ENCODE results near the genes SGCG and SACS.

DNA sequence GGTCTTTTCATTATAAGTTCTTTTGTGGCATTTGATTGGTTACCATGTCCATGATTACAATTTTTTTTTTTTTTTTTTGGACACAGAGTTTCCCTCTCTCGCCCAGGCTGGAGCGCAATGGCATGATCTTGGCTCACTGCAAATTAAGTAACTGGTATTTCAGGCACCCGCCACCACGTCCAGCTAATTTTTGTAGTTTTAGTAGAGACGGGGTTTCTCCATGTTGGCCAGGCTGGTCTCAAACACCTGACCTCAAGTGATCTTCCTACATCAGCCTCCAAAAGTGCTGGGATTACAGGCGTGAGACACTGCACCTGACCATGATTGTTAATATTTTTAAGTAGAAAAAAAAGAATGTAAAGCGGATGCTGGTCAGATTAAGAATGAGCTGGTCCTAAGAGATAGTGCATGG is 37.8 kb downstream of the MRPL57 start:
- RAMPAGE, long total RNA: no peak
- RRBS: no CpG with 5 or more reads among the region's 7 CpGs

- RAMPAGE, long total RNA: no peak
- RRBS: 19% methylated on average over 5 of the region's 37 CpGs
Observed at GRCh38 chr13:21318850-21319321, 140.2 kb downstream of the ZDHHC20 start.

DNA sequence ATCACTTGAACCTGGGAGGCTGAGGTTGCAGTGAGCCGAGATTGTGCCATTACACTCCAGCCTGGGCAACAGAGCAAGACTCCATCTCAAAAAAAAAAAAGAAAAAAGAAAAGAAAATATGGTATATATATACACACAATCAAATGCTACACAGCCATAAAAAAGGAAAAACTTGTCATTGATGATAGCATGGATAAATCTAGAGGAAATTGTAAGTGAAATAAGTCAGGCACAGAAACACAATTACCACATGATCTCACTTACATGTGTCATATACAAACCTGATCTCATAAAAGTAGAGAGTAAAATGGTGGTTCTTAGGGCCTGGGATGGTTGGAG is 396.0 kb upstream of the SGCG start:
- RAMPAGE, long total RNA: no peak
- RRBS: no CpG with 5 or more reads among the region's 1 CpG

DNA sequence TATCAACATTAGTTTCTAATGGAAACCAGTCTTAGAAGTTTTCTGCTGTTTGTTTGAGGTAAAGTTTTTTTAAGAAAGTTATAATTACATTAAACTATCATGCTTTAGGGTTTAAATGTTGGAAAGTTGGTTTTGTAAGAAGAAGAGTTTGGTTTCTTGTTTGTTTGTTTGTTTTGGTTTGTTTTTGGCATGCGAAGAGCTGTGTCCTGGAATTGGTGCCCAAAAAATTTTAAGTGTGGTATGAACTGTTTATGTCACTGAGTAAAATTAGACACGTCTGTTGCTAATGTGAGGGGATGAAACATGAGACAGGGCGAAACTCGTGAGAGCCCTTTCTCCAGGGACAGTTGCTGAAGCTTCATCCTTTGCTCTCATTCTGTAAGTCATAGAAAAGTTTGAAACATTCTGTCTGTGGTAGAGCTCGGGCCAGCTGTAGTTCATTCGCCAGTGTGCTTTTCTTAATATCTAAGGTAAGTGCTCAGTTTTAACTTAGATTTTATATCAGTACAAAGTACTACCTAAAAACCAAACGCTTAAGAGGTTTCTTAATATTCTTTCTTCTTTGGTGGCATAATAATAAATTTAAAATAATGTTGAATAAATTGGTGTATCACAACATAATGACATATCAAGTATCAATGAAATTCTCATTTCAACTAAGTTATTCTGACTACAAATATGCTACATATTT is at the start of gene SGCG:
TSS of gene SGCG (plus strand) at position 374 of the 691 bp plus-strand sequence.
- RAMPAGE, long total RNA: no peak
- RRBS: no CpG with 5 or more reads among the region's 7 CpGs

DNA sequence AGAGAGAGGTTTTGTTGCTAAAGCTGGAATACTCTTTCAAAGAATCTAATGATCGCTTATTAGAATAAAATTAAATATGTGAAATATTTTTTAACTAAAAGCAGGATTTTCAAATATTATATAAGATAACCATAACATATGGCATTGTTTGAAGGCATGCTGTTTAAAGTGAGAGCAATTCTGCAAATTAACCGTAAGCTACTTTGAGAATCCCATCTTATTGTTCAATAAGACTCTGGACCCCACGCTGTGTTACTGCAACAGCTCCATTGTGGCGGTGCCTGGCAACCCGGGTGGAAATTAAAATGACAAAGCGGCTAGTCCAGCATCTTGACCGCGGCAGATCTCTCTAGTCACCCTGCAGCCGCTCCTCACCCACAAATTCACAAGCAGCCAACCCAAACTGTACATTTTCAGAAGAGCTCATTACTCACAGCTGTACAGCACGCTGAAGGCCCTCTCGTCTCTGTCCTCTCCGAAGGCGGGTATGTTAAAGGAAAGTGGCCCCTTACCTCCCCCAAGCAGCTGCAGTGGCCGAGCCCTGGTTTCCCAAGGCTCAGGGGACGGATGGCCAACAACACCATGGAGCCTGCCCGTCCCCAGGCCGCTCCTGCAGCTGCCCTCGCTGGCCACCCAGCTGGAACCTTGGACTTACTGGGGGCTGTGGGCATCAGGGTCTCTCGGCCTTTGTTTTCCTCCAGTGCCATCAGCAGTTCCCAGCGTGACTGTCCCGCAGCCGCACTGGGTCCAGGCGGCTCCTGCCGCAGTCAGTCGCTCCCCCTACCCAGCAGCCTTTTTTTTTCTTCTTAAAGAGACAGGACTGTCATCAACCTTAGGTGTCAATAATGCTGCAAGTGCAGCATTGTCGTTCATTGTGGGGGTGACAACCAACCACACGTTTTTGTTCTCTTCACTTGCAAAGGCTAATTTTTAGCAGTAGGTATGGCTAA is at the start of gene SACS:
TSS of gene SACS (minus strand) at position 743 of the 950 bp plus-strand sequence.
- RAMPAGE, long total RNA: no peak
- RRBS: no CpG with 5 or more reads among the region's 27 CpGs

- RAMPAGE, long total RNA: no peak
- RRBS: 12% methylated on average over 3 of the region's 11 CpGs
Observed at GRCh38 chr13:23467019-23467562, 33.6 kb upstream of the SACS start.

GRCh38 chr13:23470707-23471048 is 37.2 kb upstream of the SACS start:
- RAMPAGE, long total RNA: no peak
- RRBS: no CpG with 5 or more reads among the region's 2 CpGs

- RAMPAGE, long total RNA: no peak
- RRBS: no CpG with 5 or more reads among the region's 4 CpGs
Observed at GRCh38 chr13:23491475-23491905, 58.0 kb upstream of the SACS start.

DNA sequence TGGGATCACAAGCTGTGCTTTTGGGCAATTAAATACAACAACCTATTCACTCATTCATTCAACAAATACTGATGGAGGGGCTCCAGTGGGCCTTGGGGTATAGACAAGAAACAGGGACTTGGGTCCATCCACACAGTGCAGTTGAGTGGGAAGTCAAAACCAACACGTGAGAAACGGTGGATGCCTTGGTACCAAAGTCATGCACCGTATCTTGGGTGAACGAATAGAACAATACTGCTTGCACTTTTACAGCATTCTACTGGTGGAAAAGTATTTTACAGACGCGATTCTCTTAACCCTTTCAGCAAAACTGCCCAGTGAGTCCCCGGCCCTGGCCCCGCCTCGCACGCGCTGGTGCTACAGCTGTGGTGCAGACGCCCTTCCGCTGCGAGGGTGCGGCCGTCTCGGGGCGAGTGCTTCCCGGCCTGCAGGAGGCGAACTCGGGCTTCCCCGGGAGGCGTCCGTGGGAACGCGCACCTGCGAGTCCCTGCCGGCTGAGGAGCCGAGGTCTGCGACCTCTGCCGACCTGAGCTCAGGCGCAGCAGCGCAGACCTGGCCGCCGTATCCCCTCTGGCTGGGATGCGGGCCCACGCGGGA is 8.3 kb downstream of the TNFRSF19 start:
- RAMPAGE, long total RNA: no peak
- RRBS: under 1% methylated on average over 18 of the region's 38 CpGs

DNA sequence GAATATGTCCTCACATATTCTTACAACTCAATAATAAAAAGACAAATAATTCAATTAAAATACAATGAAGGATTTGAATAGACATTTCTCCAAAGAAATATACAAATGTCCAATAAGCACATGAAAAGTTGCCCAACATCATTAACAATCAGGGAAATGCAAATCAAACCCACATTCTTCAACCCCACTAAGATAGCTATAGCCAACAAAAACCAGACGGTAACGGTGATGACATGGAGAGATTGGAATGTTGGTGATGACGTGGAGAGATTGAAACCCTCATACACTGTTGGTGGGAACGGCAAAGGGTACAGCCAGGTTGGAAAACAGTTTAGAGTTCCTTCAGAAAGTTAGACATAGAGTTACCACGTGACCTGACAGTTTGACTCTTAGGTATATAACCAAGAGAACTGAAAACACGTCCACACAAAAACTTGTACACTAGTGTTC is 48.1 kb downstream of the TNFRSF19 start:
- RAMPAGE, long total RNA: no peak
- RRBS: no CpG with 5 or more reads among the region's 6 CpGs

GRCh38 chr13:23703019-23703573 is 132.9 kb downstream of the TNFRSF19 start:
- RAMPAGE, long total RNA: no peak
- RRBS: no CpG with 5 or more reads among the region's 7 CpGs

DNA sequence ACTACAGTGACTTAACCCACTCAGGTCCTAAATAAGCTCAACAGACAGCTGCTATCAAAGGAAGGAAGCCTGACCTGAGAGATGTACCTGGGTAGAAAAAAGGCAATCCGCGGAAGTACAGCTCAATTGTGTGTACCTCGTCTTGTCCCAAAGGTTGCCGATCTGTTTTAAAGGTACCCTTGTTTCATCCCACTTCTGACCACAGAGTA is 77.6 kb upstream of the MIPEP start:
- RAMPAGE, long total RNA: no peak
- RRBS: no CpG with 5 or more reads among the region's 4 CpGs

DNA sequence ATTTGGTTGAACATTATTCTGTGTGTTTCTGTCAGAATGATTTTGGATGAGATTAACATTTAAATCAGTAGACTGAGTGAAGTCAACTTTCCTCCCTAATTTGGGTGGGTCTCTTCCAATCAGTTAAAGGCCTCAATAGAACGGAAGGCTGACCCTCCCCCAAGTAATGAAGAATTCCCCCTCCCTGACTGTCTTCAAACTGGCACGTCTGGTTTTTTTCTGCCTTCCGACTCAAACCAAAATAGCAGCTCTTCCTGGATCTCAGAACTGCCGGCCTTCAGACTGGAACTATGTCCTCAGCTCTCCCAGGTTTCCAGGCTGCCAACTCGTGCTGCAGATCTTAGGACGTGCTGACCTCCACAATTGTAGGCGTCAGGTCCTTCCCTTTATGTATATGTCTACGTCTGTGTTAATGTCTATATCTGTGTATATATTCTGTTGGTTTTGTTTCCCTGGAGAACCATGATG is 89.9 kb upstream of the SPATA13 start:
- RAMPAGE, long total RNA: no peak
- RRBS: no CpG with 5 or more reads among the region's 8 CpGs

GRCh38 chr13:24075895-24076576 is 84.5 kb upstream of the SPATA13 start:
- RAMPAGE, long total RNA: no peak
- RRBS: no CpG with 5 or more reads among the region's 9 CpGs

DNA sequence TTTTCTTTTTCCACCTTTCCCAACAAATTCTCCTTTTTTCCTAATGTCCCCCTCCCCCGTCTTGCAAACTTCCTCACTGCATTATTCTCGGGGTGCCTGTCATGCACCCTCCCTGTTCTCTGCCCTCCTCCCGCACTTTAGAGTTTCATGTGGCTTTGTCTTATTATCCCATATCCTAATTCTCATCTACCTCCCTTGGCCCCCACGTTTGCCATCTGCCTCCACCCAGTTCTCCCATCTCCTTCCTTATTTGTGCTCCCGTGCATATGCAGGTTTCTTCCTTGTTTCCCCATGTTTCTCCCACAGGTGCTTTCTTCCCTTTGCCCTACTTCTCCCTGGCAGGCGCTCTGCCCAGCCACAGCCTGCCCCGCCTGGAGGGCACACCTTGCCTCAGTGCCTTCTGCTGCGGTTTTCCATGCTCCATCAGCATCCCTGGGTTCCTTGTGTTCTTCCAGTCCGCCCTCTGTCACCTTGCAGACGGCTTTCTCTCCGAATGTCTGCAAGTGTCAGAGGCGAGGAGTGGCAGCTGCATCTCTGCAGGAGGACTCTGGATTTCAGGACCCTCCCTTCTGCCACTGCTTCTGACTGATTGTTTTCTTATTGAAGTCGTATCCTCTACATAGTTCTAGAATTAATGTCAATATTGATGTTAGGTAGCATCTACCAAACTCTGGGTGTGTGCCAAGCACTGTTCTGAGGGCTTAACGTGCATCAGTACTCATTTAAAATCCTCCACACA is 1.6 kb downstream of the SPATA13 start:
- RAMPAGE, long total RNA: no peak
- RRBS: no CpG with 5 or more reads among the region's 14 CpGs

DNA sequence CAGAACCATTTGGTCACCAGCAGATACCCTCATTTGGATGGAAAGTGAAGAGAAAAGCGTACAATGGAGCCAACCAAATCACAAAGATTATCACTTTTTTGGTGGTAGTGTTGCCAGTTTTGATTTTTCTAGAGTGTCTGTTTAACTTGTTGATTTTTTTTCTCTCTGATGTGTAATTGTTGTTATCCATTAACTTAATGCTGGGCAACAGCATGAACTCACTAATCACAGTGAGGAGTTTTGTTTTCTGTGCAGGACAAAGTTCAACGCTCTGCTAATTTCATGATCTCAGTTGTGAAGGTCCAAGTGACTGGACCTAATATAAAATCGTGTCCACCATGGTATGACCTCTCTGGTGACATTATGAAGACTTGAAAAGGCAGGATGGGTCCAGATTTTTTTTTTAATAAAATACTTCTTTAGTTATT is 23.9 kb downstream of the SPATA13 start:
- RAMPAGE, long total RNA: no peak
- RRBS: no CpG with 5 or more reads among the region's 3 CpGs

DNA sequence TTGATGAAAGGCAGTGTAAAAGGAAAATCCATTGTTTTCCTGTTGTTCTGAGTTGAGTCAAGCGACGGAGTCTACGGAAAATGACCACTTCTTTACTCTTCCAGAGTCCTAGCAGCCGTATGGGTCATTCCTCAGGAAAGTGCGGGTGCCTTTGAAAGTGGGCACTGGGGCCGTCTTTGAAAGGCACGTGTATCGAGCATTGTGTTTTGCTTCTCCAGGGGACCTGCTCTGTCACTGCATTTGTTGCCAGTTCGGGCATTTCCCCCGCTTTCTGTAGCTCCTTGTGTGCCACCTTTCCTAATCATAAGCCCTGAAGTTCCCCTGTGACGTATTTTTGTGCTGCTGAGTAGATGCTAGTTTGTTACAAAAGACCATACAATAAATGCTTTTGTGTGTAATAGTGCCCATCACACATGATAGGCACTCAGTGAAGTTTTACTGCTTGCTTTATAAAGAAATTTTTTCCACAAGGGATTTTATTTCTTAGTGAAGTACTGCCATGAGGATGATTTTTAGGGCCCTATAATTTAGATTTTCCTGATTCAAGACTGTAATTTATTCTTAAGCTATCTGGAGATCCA is 24.4 kb downstream of the SPATA13 start:
- RAMPAGE, long total RNA: no peak
- RRBS: no CpG with 5 or more reads among the region's 11 CpGs

DNA sequence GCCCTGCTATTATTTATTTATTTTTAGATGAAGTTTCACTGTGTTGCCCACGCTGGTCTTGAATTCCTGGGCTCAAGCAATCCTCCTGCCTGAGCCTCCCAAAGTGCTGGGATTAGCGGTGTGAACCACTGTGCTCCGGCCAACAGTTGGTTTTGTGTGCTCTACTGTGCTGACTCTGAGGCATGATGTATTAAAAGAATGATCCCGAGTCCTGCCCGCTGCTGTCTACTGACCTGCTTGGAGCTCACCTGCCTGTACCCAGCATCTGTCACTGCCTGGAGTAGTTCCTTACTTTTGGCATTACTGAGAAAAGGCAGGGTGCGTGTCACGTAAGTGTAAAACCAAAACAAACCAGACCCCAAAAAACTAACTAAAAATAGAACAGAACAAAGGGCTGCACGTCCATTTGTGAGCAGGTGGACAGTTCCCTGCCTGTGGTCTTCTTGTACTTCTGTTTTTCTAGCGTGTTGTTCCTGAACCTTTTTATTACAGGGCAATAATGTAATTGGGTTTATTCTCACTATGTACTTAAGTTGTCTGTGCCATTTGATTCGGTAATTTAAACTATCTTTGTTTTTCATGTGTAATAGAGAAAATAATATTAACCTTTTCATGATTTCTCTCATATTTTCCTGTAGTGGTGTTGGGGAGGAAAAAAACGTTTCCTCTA is 63.5 kb upstream of the C1QTNF9 start:
- RAMPAGE, long total RNA: no peak
- RRBS: no CpG with 5 or more reads among the region's 11 CpGs

DNA sequence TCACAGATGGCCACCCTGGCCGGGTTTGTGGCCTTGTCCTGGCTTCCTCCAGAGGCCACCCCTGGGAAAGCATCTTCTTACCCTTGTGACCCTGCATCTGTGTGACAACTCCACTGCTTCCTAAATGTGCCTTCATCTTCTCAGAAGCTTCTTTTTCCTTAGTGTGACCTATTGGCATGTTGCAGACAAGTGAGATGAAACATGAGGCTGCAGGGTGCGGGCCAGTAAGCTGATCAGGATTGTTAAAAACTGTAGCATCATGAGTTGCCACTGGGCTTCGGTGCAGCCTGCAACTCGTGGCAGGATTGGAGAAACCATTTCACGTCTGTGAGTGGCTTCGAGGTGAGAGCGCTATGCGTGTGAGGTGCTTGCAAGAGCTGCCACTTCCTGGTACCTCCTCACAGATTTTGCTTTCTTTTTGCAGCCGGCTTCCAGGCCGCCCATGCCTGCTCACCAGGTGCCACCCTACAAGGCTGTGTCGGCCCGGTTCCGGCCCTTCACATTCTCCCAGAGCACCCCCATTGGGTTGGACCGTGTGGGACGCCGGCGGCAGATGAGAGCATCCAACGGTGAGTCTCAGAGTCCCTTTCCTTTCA is 58.0 kb upstream of the C1QTNF9 start:
- RAMPAGE, long total RNA: no peak
- RRBS: 94% methylated on average over 7 of the region's 18 CpGs

DNA sequence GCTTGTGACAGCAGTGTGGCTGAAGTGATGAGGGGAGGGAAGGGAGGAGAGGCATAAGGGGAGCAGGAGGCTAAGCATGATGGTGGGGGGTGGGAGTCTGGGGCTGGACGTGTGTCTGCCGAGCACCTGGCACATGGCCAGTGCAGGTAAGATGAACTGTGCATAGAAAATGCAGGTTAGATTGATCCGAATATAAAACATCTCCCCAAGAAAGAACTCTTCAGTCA is 27.4 kb upstream of the C1QTNF9 start:
- RAMPAGE, long total RNA: no peak
- RRBS: no CpG with 5 or more reads among the region's 3 CpGs